Diencephalon (tissue), 2 donors: Measurements from ENCODE around the gene DMTF1.

DNA sequence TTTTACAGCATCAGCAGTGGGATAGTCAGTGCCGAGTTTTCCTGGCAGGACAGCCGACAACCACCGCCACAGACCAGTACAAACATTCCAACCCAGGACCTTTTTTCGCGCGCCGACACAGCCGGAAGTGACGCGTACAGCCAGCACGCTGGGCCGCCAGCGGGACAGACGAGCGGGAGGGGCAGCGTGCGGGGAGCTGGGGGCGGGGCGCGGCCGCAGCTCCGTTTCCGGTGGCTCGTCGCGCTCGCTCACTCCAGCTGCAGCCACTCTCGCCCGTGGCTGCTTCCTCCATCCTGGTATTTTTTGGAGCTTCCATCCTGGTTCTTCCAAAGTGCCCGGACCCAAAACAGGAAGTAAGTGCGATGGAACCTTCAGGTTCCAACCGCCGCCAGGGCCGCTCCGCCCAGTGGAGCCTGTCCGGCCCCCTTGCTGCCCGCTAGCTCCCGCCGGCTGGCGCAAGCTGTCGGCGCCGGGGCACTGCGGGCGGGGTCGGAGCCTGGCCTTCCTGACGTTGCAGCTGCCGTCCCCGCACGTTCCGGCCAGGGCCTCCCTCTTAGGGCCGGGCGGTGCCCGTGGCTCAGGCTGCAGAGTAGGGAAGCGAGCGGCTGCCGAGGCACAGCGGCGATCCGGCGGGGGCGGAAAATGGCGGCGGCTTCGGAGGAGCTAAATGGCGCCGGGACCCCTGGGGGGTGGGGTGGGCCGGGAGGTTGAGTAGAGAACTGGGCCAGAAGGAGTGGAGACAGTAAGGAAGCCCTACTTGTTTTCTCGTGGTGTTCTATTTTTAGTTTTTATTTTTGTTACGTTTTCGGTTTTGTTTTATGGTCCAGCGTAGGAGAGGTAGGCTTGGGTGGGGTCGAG lies at the start of gene DMTF1:
Gene DMTF1 (plus strand): TSS at position 251 of the 858 bp plus-strand sequence.
- RAMPAGE, long total RNA = start-site peak on the plus strand centred at position 231 of the sequence, 60 bp wide, 310 and 363 reads in 2 replicates

GRCh38 chr7:87155689-87156373 lies 3.6 kb downstream of the DMTF1 start:
- RAMPAGE, long total RNA = no peak

GRCh38 chr7:87179341-87179826 lies 27.1 kb downstream of the DMTF1 start:
- RAMPAGE, long total RNA = no peak

- RAMPAGE, long total RNA = no peak
These were observed 31.4 kb downstream of the TMEM243 start for GRCh38 chr7:87188041-87188524.

GRCh38 chr7:87199895-87200551 lies 19.5 kb downstream of the TMEM243 start:
- RAMPAGE, long total RNA = no peak

GRCh38 chr7:87495275-87495866 lies 19.9 kb upstream of the ABCB4 start:
- RAMPAGE, long total RNA = no peak

DNA sequence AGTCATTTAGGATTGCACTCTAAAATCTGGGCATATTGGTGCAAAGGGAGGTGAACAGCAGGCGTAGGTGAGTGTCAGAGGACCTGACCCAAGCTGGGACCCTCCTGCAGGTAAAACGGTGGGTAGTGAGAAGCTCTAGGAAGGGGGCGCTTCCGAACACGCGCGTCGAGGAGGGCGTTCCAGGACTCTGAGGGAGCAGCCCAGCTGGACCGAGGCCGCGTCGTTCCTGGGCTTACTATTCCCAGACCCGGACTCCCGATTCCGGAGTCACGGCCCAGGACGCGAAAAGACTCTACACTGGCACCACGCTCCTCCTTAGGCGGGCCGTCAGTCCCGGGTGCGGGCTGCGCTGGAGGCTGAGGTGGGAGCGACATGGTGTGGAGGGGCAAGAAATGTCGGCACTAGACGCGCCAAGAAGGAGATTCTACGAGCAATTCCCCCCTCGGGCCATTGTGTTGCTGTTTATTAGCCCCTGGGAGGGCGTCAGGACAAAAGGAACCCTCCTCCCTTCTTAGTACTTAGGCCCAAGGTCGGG lies 635 bp upstream of the RUNDC3B start:
- RAMPAGE, long total RNA = no peak

GRCh38 chr7:87628815-87629322 lies 671 bp downstream of the RUNDC3B start:
- RAMPAGE, long total RNA = no peak

GRCh38 chr7:87712488-87713070 lies 84.4 kb downstream of the RUNDC3B start:
- RAMPAGE, long total RNA = no peak

GRCh38 chr7:87926419-87927277 lies 7.4 kb upstream of the ADAM22 start:
- RAMPAGE, long total RNA = no peak

DNA sequence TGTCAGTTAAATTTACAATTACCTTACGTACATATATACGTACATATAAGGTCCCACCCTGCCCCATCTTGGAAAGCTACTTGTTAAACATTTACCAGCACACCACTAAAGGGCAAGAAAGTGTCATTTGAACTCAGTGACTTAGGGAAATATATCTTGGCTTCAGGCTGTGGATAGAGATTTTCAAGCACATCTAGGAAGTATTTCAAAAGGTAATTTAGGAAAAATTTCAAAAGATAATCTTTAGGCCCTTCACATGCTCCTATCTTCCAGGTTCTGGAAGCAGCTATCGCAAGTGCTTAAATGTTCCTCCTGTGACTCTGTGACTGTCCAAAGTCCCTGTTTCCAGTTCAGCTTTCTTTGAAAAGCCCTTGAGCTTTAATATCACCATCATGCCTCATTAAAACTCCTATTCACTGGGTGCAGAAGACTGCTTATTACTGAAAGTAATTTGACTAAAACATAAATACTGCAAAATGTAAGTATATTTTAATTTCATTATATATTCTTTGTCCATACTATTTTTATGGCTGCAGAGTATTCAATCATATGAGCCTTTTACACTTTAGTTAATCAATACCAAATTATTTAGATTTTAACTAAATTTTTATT lies 9.8 kb upstream of the SRI start:
- RAMPAGE, long total RNA = no peak

- RAMPAGE, long total RNA = no peak
These were observed 3.2 kb downstream of the TEX47 start for GRCh38 chr7:88792443-88792642.

- RAMPAGE, long total RNA = no peak
These were observed 1.1 kb upstream of the STEAP2 start for GRCh38 chr7:90210404-90210833.

- RAMPAGE, long total RNA = no peak
These were observed 15.1 kb upstream of the CFAP69 start for GRCh38 chr7:90229633-90230474.

DNA sequence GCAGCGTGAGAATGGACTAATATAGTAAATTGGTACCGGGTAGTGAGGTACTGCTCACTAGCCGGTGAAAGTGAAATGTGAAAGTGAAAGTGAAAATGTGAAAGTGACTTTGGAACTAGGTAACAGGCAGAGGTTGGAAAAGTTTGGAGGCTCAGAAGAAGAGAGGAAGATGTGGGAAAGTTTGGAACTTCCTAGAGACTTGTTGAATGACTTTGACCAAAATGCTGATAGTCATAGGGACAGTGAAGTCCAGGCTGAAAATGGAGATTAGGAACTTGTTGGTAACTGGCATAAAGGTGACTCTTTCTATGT lies 6.0 kb upstream of the PTTG1IP2 start:
- RAMPAGE, long total RNA = no peak

DNA sequence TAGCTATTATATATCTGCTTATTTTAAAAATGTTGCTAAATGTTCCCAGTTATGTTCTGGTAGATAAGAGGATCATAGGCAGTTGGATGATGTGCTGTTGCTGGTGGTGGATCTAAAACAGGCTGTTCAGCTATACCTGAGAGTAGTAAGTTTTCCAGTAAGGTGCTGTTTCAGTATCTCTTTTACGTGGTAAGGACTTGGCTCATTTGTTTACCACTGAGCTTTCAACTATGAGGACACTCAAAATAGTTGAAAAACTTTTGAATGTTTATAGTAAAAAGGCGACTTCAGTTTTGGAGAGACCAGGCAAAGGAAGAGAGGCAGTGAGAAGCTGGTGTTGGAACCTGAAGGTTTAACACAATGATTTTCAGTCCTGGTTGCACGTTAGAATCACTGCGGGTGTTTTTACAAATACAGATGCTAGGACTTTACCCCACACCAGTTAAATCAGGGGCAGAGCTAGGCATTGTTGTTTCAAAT lies 181.0 kb downstream of the CDK14 start:
- RAMPAGE, long total RNA = no peak

GRCh38 chr7:91128587-91128906 lies 135.7 kb upstream of the FZD1 start:
- RAMPAGE, long total RNA = no peak

- RAMPAGE, long total RNA = no peak
These were observed 90.6 kb downstream of the CYP51A1 start for GRCh38 chr7:92043492-92044221.

DNA sequence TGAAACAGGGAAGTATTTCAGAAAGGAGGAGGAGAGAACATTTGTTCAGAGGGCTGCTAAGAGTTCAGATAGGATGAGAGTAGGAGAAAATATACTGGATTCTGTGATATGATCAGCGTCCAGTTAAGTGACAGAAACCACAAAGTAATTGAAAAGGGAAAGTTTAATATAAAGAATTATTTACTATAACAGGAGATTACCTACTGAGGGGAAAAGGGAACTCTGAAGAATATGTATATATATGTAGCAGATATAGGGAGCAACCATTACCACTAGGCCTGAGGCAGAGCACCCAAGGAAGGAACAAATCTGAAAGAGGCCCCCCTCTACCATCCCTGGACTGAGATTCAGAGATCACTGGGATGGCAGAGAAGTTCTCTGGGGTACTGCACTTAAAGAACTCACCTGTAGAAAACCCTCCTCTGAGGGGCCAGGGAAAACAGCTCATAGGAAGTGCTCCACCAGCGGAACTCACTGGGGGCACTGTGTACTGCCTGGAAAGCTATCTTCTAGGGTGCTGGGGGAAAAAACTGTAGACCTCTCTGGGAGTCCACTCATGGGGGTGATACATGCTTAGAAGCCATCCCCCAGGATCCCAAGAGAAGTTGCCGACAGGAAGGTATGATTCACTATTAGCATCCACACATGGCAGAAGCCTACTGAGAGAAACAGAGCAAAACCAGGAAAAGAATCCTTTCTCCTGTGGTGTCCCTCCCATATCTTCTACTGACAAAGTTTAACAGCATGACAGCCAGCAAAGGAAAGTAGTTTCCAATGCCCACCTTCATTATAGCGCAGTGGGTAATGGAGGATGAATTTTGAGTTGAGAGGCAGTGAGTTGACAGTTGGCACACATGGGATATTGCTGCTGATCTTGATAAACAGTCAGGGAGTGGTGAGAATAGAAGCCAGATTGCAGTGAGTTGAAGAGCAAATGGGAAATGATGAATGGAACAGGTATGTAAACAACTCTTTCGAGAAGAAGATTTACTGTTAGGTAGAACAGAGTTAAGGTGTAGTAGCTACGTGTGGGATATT lies 20.7 kb downstream of the ANKIB1 start:
- RAMPAGE, long total RNA = no peak

- RAMPAGE, long total RNA = no peak
These were observed 98.5 kb upstream of the GATAD1 start for GRCh38 chr7:92348374-92349551.